Ishikawa (cell line): ENCODE results near the gene LGALS3.

GRCh38 chr14:54087449-54087732, 130.8 kb upstream of the BMP4 start:
- RRBS, result no CpG with 5 or more reads among the region's 3 CpGs

- RRBS, result no CpG with 5 or more reads among the region's 5 CpGs
These were observed 143.2 kb upstream of the CDKN3 start for GRCh38 chr14:54253559-54254049.

GRCh38 chr14:54424130-54424657, 17.0 kb downstream of the CNIH1 start:
- RRBS, result no CpG with 5 or more reads among the region's 2 CpGs

DNA sequence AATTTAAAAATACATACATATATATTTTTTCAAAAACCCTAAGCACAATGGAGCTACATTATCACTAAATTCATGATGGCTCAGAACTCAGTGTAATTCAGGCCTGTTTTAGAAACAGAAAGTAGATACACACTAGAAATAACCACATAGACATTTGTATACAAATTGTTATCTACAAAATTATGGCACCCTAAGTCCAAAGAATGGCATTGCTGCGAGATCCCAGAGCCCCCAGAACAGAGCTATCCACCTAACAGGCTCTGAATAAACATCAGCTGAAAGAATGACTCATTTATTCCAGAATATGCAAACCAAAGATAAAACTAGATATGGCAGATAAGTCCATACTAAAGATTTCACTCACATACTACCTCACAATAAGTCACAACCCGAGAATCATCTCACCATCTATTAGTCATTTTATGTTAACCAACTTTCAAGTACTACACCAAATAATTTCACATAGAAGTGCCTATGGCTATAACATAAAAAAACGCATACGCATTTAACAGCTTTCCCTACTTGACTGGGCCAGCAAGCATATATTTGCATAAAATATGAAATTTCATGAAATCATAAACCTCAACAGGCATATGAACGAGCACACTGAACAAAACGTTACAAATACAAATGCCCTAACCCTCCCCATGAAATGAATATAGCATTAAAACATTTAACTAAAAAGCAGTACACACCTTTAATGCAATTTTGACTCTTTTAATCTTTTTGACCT, 5.6 kb downstream of the CNIH1 start:
- RRBS, result no CpG with 5 or more reads among the region's 6 CpGs

GRCh38 chr14:54443694-54444244, 2.6 kb upstream of the CNIH1 start:
- RRBS, result no CpG with 5 or more reads among the region's 12 CpGs

GRCh38 chr14:54599710-54600541, 33.0 kb downstream of the SAMD4A start:
- RRBS, result no CpG with 5 or more reads among the region's 4 CpGs

- RRBS, result no CpG with 5 or more reads among the region's 11 CpGs
These were observed 39.2 kb downstream of the SAMD4A start for GRCh38 chr14:54605906-54606723.

- RRBS, result no CpG with 5 or more reads among the region's 5 CpGs
These were observed 66.2 kb downstream of the SAMD4A start for GRCh38 chr14:54633032-54633537.

DNA sequence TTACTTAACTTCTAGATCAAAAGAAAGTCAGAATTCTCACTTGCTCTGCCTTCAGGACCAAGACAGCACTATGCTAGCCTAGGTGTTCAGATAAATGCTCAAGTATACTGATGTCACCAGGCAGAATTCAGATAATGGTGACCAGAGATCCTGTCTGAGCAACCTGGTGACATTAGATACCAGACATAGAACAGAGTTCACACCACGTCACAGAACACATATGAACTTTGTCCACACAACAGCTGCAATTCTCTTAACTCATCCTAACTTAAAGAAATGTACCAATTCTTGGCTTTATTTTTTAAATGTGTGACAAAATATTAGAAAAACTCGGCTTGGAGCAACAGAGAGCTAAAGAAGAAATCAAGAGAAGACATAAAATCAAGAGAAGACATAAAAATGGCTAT, 58.1 kb downstream of the GCH1 start:
- RRBS, result no CpG with 5 or more reads among the region's 2 CpGs

DNA sequence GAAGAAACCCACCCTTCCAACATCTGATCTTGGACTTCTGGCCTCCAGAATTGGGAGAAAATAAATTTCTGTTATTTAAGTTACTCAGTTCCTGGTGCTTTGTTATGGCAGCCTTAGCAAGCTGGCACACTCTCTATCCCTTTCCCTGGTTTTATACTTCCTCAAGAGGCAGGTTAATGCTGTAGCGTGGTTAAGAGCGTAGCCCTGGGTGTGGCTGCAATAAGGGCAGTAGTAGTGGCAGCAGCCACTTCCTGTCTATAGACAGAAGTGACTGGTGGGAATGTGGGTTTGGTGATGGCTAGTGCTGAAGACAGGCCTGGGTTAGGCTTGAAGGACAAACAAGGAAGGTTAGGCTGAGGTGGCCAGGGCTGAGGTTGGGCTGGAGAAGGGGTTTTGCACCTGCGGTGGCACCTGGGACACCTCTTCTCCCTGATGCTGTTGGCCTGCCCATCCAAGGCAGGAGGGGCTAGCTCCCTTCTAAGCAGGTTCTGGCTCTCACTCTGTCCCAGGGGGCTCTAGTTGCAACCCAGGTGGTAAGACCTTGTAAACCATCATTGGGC, 3.6 kb upstream of the LGALS3 start:
- RRBS, result no CpG with 5 or more reads among the region's 3 CpGs

DNA sequence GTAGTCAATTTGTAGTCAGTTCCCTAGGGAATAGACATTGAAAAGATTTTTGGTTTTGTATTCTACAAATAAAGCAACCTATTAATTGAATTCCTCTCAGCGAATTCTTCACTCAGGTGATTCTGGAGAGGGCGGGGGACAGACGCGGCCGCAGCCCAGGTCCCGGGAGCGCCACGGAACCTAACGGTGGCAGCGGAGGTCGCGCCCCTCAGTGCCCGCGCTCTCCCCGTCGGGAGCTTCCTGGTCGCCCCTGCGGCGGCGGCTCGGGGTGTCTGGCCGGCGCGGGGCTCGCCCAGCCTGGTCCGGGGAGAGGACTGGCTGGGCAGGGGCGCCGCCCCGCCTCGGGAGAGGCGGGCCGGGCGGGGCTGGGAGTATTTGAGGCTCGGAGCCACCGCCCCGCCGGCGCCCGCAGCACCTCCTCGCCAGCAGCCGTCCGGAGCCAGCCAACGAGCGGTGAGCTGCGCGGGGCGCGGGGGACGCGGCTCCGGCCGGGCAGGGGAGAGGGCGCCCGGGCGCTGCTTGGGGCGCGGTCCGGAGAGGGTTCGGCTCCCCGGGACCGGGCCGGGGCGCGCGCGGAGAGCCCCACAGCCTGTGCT, at the start of gene LGALS3:
TSS of gene LGALS3 (plus strand) at position 405 of the 596 bp plus-strand sequence.
- RRBS, result 2% methylated on average over 38 of the region's 66 CpGs

DNA sequence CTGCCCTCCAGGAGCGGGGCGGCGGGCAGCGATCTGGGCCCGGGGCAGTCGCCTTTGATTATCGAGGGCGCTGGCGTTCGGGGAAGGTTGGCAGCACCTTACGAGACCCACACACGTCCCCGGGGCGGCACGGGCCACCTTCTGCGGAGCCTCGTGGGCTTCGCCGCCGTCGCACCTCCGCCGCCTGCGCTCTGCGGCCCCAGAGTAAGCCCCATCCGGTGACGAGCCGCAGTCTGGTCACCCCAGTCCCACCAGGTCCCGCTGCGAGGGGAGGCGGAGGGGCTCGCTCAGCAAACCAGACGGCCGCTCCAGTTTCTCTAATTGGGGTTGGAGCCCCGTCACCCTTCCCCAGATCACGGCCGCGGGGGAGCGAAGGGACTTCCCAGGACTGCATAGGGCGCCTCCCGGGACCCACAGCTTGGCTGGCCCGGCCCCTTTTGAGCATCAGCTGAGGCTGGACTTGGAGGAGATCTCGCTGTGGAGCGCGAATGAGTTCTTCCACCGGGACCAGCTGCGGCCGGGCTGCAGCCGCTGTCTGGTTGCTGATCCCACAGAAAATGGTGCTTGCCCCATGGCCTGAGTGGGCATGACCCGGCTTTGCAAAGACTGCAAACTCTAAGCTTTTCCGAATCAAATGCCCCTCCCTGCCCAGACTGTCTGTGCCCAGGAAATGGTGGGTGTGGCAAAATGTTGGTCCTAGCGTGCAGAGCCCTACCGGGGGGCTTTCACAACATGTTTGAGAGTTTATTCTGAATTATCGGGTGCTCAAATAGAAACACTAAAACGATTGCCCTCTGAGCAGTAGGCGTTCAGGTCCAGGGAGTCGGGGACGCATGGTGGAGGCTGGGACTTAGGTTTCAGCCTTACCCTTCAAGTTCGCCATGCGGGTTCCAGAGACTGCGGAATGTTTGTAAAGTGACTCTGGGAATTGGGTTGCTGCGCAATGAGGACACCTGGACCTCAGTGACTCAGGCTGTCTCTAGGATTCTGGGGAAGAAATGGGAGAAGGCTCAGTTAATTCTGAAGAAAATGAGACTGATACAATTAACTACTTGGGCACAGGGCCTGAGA, 727 bp downstream of the LGALS3 start:
- RRBS, result 2% methylated on average over 30 of the region's 62 CpGs

DNA sequence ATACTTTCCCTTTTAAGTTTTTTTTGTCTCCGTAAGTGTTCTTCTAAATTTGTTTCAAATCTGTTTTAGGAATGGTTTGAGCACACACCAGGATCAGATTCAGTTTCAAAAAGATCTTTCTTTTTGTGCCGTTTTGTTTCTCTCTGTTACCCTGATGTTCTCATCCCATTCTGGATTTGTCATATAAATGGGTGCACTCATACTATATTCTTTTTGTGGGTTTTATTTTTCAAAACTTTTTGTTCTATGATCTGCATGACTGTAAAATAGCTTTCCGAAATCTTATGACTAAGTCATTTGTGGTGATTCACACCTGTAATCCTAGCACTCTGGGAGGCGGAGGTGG, 59.0 kb downstream of the FBXO34 start:
- RRBS, result no CpG with 5 or more reads among the region's 4 CpGs

DNA sequence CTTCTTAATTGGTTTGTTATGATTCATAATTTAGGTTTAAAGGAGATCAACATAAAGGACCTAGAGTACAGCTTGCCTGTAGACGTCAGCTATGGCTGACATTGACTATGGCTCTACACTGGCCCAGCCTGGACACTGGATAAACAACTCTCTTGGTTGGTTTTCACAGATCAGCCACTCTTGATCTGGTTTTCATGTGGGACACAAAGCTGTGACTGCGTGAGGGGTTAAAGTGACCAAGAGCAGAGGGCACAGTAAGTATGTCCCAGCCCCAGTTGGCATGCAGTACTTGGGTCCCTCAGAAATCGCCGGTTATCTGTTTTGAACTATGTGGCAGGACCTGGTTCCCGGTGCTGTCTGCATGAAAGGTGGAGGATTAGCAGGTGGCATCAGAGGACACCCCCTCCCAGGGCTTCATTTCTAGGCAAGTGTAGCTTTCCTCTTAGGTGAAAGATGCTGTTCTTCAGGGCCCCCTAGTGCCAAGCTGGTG, 57.3 kb downstream of the ATG14 start:
- RRBS, result no CpG with 5 or more reads among the region's 5 CpGs

GRCh38 chr14:55412524-55413222, 1.0 kb upstream of the ATG14 start:
- RRBS, result no CpG with 5 or more reads among the region's 6 CpGs

DNA sequence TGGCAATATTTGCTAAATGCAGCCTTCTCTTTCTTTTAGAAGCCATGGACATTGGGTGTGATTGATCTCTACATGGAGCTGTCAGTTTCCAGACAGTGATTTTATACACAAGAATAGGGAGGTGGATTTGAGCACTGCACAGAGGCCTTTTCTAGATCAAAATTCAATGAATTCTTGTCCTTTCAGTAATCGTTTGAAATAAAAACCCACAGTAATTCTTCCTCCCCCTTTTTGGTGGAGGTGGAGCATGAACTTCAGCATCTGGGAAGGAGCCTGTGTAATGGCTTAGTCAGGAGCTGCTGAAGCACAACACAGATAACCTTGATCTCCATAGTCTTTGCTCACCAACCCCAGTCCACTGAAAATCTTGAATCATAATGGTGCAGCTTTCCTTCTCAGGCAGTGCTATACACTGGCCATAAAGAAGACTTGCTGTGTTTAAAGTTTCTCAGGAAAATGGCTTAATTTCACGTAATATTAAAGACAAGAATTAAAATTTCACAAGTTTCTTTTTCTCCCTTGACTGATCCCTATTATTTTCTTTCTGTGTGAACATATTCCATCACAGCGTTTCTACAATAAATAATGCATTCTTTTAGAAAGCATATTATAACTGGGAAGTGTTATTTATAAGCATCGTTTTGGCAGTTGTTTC, 6.5 kb upstream of the TBPL2 start:
- RRBS, result no CpG with 5 or more reads among the region's 4 CpGs

DNA sequence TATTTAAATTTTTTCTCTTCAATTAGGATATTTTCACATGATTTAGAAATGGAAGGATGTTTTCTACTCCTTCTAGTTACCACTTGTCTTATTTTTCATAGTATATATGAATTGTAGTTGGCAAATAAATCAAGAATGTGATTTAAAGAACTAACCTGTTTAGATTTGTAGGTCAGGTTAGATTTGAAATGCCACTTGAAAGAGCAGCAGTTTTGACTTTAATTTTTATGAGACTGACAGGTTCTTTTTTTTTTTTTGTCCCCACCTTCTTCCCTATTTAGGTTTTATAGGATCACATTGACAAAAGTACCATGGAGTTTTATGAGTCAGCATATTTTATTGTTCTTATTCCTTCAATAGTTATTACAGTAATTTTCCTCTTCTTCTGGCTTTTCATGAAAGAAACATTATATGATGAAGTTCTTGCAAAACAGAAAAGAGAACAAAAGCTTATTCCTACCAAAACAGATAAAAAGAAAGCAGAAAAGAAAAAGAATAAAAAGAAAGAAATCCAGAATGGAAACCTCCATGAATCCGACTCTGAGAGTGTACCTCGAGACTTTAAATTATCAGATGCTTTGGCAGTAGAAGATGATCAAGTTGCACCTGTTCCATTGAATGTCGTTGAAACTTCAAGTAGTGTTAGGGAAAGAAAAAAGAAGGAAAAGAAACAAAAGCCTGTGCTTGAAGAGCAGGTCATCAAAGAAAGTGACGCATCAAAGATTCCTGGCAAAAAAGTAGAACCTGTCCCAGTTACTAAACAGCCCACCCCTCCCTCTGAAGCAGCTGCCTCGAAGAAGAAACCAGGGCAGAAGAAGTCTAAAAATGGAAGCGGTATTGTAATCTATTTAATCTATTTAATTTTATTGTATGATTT, 32.0 kb downstream of the KTN1 start:
- RRBS, result no CpG with 5 or more reads among the region's 6 CpGs

GRCh38 chr14:55616397-55616680, 36.3 kb downstream of the KTN1 start:
- RRBS, result no CpG with 5 or more reads among the region's 1 CpG

DNA sequence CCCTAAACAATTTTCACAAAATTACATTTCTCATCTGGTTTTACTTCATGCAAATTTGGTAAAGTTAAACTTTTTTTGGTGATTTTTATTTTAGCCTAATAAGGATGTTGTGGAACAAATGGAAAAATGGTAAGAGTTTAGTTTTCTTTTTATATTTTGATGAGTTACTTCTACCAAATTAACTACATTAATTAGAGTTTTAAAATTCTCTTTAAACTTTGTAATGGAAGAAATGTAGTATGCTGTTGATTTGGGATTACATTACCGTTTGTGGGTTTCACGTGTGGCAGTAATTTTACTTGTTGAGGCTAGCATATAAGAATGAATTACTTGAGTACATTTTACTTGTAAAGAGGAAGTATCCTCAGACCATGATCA, 66.9 kb downstream of the KTN1 start:
- RRBS, result no CpG with 5 or more reads among the region's 2 CpGs